Astrocyte (in vitro differentiated cells and primary cell): ENCODE measurements around a stretch of chr2.

DNA sequence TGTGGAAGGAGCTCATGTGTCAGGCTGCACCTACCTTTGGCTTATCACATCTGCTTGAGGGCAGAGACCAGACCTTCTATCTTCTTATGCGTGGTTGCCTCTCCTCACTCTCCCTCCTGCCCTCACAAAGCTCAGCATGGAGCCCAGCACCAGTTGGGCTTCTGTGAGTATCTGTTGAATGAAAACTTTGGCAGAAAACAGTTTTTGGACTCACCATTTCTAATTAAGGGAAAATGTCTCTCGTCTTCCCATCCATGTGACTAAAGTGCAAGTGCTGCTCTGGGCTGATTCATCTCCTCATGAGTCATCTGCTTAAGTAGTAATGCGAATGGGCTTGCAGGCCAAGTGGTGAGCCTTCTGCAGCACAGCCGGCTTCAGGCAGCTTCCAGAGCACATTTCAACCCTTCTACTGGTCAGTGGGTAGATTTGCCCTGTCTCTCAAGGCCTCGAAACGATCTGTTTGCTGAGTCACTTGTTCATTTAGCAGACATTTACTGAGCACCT lies 102.6 kb downstream of the VSNL1 start:
- PRO-cap, result no peak
- RRBS, 2 experiments, result no CpG with 5 or more reads among the region's 6 CpGs

DNA sequence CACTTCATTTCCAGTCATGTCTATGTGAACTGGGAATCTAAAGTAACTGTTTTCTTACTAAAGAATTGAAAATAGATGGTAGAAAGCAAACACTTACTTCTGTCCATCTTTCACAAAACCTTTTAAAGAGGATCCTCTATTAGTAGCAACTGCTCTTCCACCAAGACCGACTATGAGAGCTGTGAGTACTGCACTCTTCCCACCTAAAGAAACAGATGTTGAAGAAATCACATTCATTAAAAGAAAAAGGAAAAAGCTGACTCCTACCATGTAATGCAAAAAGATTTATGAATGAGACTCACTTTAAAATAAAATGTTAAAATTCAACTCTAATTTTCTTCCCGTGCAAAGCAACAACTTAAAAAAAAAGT lies 15.5 kb downstream of the SMC6 start:
- PRO-cap, result no peak
- RRBS, 2 experiments, result no CpG with 5 or more reads among the region's 2 CpGs

- PRO-cap, result no peak
- RRBS, 2 experiments, result 2 to 4% methylated on average over 8 to 11 of the region's 53 CpGs
These were observed 893 bp downstream of the KCNS3 start for GRCh38 chr2:17879163-17879956.

DNA sequence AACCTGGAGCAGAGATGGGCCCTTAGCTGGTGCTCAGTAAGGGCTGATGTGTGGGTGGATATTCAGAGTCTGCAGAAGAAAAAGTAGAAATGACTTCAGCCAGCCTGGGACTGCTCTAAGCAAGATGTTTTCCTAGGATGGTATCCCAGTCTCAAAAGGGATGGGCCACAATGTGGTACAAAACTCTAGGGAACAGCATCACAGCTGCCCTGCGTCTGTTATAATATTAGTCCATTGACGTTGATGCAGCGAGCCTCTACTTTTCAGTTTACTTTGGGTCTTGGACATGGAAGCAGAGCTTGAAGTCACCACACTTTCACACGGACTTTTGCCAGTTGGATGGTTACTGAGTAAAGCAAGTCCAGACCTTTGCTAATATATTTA lies 105.8 kb downstream of the RDH14 start:
- PRO-cap, result no peak
- RRBS, 2 experiments, result no CpG with 5 or more reads among the region's 4 CpGs

DNA sequence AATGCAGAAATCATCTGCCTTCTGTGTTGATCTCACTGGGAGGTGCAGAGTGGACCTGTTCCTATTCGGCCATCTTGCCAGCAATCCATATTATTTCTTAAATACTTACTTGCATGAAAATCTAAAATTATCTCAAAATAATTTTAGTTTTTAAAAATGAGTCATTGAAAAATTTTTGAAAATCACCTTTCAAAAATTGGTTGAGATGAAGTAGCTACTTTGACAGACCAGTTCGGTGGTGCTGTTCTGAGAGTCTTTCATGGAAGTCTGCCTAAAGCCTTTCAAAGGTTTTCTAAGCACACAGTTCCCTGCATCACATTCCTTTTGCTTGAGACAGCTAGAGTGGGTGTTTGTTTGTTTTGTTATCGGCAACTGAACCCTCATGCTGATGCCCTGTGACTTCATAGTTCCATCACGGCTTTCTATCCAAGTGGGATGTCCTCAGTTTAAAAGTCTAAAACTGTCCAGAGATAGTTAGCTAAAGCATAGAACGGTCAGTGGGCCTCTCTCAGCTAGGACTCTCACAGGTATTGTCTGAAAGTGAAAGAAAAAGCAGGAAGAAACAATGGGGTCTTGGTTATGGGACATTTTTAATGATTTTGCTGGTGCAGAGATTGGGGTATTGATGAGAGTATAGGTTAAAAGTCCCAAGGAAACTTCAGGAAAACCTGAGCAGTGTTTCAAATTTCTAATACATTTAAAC lies 337.4 kb downstream of the OSR1 start:
- PRO-cap, result no peak
- RRBS, 2 experiments, result no CpG with 5 or more reads among the region's 5 CpGs

- PRO-cap, result no peak
- RRBS, 2 experiments, result no CpG with 5 or more reads among the region's 3 CpGs
These were observed 272.1 kb downstream of the OSR1 start for GRCh38 chr2:19086384-19086650.

DNA sequence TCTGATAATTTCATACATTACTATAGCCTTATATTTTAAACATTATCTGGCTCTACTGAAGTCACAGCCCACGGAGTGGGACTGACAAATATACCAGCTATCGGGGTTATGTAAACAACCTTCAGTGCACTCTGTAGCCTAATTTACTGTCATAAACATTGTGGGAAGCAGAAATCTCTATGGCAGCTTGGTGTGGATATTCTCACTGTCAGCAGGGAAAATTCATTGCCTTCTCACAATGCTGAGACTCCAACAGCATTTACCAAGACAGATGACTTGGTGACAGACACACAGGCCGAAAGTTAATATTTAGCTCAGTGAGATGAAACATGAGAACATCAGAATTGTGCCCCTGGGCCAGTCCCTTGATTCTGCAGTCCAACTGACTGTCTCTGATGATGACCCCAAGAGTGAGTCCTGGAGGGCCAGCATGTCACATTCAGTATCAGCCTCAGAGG lies 146.0 kb upstream of the OSR1 start:
- PRO-cap, result no peak
- RRBS, 2 experiments, result no CpG with 5 or more reads among the region's 3 CpGs

- PRO-cap, result unidirectional peak, plus-strand start at chr2:19786679
- RRBS, 2 experiments, result no CpG with 5 or more reads among the region's 9 CpGs
These were observed 115.4 kb downstream of the TTC32 start for GRCh38 chr2:19786061-19787188.

DNA sequence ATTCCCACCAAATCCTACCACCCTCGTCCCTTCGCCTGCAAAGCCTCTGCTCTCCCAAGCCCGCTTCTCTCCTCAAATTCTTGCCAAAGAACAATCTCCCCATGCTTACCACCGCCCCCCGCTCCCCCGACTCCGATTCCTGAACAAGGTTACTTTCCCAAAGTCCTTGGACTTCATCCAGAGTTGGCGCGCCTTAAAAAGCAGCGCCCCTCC lies 429 bp downstream of the LAPTM4A start:
- PRO-cap, result no peak
- RRBS, 2 experiments, result no CpG with 5 or more reads among the region's 10 CpGs

GRCh38 chr2:20052446-20053313 lies 1.3 kb upstream of the LAPTM4A start:
- PRO-cap, result bidirectional peak, plus-strand start at chr2:20052766, minus-strand start at chr2:20052650
- RRBS, 2 experiments, result no CpG with 5 or more reads among the region's 12 CpGs

DNA sequence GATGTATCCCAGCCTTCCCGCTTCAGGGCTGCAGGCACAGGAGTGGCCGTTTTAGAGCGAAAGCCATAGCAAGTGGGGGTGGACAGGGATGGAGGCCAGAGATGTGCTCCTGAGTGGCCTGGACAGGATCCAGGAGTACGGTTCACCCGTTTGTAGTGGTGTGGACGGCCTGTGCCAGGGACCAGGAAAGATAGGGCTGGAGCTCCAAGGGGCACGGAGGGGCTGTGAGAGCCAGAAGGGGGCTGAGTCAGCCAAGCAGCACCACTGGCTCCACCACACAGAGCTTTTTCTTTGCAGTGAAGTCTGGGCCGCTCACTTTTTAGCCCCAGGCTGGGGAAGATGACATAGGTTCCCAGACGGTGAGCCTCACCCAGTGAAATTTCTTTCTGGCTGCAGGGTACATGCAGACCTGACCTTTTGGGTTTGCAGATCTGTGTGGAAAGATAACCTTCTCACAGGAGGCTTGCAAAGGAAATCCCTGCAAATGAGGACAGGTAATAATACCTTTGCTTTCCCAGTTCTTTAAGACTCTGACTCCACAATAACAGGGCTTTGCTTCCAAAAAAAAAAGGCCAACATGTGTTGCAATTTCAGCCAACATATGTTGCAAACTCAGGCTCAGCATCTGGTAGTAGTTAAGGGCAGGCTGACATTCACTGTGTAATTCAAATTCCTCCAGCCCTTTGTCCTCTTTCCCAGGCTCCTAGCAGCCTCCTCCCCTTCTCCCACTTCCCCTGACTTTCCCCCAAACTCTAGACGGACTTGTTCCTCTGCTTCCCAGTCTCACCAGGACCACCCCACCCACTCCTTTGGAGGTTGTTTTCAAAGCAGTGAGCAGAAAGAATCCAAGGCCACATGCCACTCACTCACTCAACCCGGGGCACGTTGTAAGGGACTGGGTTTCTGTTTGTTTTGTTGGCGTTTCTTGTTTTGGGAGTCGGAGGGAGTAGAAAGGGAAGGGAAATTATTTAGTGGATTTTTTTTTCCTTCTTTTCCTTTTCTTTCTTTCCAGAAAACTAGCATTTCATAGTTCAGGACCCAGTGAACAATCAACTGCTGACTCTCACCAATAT lies 20.3 kb upstream of the LAPTM4A start:
- PRO-cap, result bidirectional peak, plus-strand start at position 672 of the sequence, minus-strand start at position 662 of the sequence
- RRBS, 2 experiments, result no CpG with 5 or more reads among the region's 14 CpGs

DNA sequence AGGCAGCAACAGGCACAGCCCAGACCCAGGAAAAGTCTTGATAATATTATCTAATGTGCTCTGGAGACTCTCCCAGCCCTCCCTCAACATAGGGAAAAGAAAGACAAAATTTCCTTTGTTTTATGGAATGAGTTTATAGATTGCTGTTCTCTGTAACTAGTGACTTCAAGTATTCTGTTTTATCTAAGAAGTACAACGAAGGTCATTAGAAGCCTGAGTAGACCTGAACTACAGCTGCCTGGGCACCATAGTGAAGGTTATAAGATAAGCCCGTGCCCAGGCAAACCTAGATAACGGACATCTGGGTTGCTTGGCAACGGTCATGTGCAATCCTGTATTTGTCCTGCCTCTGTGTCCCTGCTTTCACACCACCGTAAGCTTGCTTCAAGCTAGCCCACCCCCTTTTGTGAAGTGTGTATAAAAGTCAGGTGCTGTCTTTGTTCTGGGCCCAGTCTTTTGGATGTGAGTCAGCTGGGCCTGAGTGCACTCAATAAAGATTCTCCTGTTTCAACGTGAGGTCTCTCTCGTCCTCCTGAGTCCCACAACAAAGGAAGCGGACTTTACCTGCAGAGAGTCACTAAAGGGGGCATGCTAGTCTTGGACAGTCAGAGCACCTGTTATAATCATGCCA lies 22.6 kb upstream of the LAPTM4A start:
- PRO-cap, result no peak
- RRBS, 2 experiments, result no CpG with 5 or more reads among the region's 8 CpGs

GRCh38 chr2:20136155-20136642 lies 84.8 kb upstream of the LAPTM4A start:
- PRO-cap, result no peak
- RRBS, 2 experiments, result no CpG with 5 or more reads among the region's 15 CpGs

DNA sequence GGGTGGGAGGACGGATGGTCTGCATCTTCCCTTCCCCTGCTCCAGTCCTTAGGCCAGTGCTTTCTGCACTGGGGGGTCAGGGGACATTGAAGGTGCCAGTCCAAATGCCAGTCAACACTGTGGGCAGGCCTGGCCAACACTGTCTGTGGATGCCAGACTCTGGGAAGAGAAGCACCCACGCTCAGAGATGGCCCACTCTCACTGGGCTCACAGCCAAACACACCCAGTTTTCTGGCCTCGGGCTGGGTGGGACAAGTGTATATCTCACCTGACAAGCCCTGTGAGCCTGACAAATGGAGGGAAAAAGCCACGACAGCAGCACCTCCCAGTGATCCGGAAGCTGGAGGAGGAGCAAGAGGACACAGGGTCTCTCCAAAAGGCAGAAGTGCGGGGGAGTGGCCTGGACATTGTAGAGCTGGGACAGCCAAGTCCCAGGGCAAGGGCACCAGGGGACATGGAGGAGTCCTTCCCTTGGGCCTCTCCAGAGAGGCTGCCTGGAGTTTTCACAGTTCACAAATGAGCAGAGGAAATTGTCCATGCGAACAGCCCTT lies 79.3 kb downstream of the SDC1 start:
- PRO-cap, result no peak
- RRBS, 2 experiments, result no CpG with 5 or more reads among the region's 7 CpGs

- PRO-cap, result no peak
- RRBS, 2 experiments, result no CpG with 5 or more reads among the region's 10 CpGs
These were observed 11.1 kb downstream of the SDC1 start for GRCh38 chr2:20213511-20214546.

GRCh38 chr2:20214867-20215837 lies 9.8 kb downstream of the SDC1 start:
- PRO-cap, result no peak
- RRBS, 2 experiments, result 72 to 73% methylated on average over 2 of the region's 10 CpGs

DNA sequence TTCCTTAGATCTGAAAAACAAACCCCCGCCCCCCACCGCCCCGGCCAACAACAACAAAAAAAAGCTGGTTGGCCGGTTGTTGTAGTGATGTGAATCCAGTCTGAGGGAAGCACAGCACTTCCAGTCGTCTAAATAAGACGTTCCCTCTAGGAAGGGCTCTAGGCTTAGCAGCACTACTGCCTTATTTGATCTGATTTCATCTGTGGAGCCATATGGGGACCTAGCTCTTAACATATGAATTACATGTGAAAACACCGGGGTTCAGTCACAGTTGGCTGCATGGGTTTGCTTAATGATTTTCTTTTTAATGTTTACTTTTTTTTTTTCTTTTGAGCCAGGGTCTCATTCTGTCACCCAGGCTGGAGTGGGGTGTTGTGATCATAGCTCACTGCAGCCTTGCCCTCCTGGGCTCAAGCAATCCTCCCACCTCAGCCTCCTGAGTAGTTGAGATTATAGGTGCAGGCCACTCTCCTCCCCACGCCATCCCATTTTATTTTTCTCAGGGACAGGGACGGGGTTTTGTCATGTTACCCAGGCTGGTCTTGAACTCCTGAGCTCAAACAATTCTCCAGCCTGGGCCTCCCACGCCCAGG lies 2.2 kb upstream of the RHOB start:
- PRO-cap, result no peak
- RRBS, 2 experiments, result no CpG with 5 or more reads among the region's 10 CpGs

GRCh38 chr2:20447243-20447423 lies 259 bp downstream of the RHOB start:
- PRO-cap, result no peak
- RRBS, 2 experiments, result 2% methylated on average over 18 of the region's 29 CpGs; no CpG with 5 or more reads in 1 of the 2 experiments

DNA sequence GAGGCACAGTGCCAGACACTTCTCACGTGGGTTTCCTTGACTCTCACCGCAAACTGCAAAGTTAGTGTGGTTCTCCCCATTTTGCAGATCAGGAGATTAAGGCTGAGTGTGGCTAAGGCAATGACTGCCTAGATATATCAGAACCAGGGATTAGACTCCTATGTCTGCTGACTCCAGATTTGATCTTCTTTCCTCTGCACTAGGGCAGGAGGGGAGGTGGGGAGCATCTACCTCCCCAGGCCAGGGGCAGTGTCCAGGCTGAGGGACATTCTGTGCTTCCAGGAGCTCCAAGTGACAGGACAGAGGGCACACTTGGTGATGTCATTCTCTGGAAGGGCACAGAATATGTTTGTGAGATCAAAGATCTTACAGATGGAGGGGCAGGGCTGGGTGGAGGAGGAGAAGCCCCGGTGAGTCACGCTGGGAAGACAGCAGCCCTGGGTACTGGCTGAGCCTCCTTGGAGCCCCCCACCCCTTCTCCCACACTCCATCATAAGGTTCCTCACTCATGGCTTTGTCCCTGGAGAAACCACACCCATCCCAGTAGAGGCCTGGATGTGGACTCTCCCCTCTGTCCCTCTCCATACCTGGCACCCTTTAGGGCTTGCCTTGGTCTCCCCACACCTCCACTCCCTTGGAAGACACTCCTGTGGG lies 92.4 kb downstream of the RHOB start:
- PRO-cap, result no peak
- RRBS, 2 experiments, result no CpG with 5 or more reads among the region's 4 CpGs

GRCh38 chr2:20584230-20585055 lies 66.5 kb downstream of the HS1BP3 start:
- PRO-cap, result bidirectional peak, plus-strand start at chr2:20584536, minus-strand start at chr2:20584352; bidirectional peak, plus-strand start at chr2:20584797, minus-strand start at chr2:20584624
- RRBS, 2 experiments, result no CpG with 5 or more reads among the region's 6 CpGs